ENCODE measurements around the genes FAM151A, TMEM61 and BSND.

GRCh38 chr1:54590144-54590794, 33.1 kb downstream of the FAM151A start:
- PRO-cap, result bidirectional peak, plus-strand start at chr1:54590520, minus-strand start at chr1:54590426

GRCh38 chr1:54623192-54623916, at the start of gene FAM151A:
Gene FAM151A, minus strand, starts transcription at chr1:54623525.
- PRO-cap, result bidirectional peak, plus-strand start at chr1:54623675, minus-strand start at chr1:54623509

- PRO-cap, result no peak
These were observed 22.6 kb downstream of the DHCR24 start for GRCh38 chr1:54864075-54865035.

GRCh38 chr1:54865063-54865463, 21.9 kb downstream of the DHCR24 start:
- PRO-cap, result no peak

- PRO-cap, result bidirectional peak, plus-strand start at chr1:54883984, minus-strand start at chr1:54883895
These were observed 3.0 kb downstream of the DHCR24 start for GRCh38 chr1:54883837-54884522.

DNA sequence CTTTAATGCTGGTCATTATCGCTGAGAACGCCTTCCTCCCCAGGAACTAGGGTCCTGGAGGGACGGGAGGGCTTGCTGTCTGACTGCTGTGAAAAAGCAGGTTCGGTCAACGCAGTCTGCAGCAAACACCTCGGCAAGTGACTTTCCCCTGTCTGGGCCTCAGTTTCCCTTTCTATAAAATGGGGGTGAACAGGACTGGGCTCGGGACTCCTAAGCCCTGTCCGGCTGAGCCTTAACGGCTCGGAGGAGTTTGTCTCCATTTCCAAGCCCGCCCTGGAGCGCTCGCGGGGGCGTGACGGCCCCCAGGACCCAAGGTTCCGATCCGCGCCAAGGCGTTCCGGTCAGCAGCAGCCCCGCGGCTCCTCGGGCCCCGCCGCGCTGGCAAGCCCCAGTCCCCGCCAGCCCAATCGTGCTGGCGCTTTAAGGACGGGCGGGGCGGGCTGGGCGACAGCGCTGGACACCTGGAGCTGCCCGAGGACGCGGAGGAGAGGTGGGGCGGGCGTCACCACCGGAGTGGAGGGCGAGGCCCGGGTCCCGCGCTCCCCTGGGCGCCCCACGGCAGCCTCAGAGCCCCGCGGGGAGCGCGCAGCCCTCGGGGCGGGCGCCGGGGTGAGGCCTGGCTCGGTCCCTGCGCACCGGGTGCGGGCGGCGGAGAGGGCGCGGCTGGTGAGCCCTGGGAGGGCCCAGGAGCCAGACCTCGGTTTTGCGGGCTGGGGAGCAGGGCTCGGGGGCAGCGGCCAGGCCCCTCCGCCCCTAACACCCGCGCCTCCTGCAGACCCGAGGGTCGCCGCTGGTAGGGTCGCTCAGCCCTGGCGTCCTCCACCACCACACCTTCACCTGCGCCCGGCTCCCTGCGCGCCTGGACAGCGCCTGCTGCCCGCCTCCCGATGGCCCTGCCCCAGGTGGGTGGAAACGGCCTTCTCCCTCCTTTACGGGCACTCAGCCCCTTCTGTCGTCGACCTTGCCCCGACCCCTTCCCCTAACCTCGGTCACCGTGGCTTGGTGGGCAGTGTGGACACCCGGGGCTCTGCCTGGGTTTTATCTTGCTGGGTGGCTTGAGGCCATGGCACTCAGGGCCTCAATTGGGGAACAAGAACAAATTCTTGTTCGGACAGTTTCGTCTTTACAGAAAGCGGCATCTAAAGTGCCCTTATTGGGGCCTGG, at the start of gene TMEM61:
TSS of gene TMEM61 (plus strand) at position 450 of the 1,164 bp plus-strand sequence.
- PRO-cap, result no peak

DNA sequence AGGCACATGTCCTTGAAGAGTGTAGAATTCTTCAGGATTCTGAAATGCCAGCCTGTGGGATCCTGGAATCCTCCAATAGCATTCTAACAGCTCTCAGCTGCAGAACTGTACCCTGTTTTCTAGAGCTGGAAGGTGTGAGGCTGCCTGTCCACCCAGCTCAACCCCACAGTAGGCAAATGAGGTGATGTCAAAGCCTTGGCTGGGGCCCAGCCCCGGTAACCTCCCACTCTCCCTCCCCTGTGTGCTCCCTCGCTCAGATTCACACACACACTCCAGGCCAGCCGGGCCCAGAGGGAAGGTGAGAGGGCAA, at the start of gene BSND:
TSS of gene BSND (plus strand) at position 290 of the 310 bp plus-strand sequence.
- PRO-cap, result no peak

- PRO-cap, result no peak
These were observed 3.4 kb upstream of the PCSK9 start for GRCh38 chr1:55035973-55036376.

GRCh38 chr1:55065413-55066287, 26.3 kb downstream of the PCSK9 start:
- PRO-cap, result unidirectional peak, plus-strand start at chr1:55065729

DNA sequence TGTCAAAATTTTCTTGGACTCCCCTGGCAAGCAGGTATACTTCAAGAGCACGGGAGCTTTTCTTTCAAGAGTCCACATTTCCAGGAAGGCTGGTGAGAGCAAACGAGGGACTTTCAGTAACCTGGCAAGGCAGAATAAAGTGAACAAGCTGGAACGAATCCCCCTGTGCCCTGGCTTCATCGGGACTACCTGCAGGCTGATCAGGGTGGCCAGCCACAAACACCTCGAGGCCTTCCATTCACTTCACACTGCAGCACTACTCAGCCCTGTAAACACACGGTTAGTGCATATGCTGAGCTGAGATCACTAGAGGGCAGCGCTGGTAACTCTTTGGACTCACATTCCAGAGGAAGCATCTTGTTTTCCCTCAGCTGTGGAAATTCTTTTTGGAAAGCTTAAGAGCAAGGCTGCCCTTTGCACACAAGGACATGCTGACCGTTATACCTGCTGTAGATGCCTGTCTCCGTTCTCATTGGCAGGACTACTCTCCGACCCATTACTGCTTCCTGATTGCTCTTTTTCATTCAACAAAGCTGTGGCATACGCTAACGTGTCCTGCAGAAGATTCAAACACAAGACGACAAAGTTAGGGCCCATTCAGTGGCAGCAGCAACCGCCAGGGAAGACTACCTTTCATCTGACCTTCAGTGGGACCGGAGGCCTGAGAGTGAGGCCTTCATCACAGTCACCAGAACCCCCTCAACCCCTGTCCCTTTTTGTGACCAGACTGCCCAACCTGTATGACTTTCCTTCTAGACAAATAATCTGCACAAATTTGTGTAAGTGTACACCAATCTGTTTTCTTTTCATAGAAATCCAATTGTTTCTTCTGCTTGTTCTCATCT, 32.2 kb downstream of the PCSK9 start:
- PRO-cap, result no peak

- PRO-cap, result no peak
These were observed 57.6 kb downstream of the PCSK9 start for GRCh38 chr1:55096957-55097271.

DNA sequence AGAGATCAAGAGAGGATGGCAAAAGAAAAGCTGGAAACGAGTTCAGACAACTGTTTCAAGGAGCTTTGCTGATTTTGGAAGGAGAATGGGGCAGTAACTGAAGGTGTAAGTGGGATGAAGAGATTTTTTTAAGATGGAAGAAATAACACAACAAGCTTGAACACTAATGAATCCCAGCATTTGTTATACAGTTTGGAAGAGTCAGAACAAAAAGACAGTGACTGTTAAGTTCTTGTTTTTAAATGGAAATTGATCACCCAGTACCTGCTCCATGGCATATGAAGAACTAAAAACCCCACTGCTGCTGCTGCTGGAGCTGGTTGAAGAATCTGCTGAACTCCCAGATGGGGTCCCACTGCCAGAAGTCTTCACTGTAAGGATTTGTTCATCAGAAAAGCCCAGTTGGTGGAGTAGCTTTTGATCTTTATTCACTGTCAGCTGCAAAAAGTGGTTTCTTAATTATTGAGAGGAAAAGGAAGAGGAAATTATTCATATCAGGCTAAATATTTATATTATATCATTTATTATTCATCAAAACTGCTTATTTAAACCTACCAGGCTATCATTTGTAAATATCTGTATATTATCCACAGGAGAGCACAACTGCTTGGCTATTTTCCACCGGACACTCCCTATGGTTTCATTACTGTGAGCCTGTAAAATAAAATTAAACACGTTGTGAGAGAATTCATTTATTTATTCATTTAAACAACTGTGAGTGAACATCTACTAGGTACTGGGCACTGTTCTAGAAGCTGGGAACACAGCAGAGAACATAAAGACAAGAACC, 77.7 kb downstream of the USP24 start:
- PRO-cap, result no peak

- PRO-cap, result unidirectional peak, plus-strand start at chr1:55815200
These were observed 599.8 kb upstream of the USP24 start for GRCh38 chr1:55814899-55815358.

DNA sequence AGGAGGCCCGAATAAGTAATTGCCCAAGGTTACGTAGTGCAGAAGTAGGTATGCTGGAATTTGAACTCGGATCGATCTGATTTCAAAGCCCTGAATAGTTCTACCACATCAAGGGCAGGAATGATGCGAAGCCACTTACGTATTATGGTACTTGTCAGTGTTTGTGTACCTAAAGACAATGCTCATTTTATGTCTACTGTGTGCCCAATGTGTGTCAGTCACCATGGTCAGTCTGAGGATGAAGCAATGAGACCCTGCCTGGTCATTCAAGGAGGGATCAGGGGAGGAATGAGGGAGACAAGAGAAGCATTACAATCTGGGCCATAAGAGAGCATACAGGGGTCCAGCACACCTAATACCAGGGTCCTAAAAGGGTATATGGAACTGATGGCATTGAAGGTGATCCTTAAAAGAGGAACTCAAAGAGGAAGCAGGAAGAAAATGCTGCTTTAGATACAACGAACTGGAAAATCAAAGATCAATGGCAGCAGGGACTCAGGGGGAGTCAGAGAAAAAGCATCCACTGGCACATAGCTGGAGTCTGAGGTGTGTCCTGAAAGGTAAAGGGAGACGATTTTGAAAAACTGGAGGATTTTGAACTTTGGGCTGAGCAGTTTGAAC, 389.1 kb downstream of the PLPP3 start:
- PRO-cap, result no peak

DNA sequence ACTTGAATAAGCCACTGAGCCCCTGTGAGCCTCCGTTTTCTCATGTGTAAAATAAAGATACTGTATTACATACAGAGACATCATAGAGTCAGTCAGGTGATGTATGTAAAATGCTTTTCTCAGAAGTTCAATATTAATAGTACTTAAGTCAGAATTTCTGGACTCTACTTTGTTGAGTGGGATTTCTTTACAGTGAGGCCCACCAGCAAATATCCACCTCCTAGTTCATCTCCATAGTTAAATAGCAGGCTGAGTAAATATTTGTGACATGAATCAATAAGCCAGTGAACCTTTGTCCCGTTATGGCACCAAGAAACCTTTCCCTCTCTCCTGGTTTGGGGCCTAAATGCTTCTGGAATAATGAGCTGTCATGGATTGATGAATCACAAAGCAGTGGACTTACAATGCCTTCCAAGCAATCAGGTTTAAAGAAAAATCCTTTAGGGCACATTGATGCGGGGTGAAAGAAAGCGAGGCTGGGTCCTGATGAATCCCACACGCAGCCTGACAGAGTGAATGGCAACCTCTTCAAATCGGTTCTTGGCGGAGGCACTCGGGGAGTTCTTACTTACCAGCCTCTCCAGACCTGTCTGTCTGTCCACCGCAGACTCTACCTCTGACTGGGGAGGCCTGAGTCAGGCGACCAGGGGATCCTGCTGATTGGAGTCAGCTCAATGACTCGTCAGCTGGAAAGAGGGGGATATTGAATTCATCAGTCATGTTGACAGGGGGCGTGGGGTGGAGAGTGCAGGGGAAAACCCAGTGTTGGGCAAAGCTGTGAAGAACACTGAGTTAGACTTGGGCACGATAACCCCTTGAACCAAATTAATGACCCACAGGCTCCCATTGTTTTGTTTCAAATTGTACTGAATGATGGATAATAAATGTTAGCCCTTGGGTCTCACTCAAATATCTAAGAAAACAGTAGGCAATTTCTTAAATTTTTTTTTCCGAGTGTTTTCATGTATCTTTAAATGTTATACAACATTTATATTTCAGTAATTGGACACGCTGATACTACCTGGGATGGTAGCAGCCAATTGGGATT, 247.3 kb downstream of the PLPP3 start:
- PRO-cap, result no peak

GRCh38 chr1:56376487-56377249, 202.7 kb downstream of the PLPP3 start:
- PRO-cap, result no peak

DNA sequence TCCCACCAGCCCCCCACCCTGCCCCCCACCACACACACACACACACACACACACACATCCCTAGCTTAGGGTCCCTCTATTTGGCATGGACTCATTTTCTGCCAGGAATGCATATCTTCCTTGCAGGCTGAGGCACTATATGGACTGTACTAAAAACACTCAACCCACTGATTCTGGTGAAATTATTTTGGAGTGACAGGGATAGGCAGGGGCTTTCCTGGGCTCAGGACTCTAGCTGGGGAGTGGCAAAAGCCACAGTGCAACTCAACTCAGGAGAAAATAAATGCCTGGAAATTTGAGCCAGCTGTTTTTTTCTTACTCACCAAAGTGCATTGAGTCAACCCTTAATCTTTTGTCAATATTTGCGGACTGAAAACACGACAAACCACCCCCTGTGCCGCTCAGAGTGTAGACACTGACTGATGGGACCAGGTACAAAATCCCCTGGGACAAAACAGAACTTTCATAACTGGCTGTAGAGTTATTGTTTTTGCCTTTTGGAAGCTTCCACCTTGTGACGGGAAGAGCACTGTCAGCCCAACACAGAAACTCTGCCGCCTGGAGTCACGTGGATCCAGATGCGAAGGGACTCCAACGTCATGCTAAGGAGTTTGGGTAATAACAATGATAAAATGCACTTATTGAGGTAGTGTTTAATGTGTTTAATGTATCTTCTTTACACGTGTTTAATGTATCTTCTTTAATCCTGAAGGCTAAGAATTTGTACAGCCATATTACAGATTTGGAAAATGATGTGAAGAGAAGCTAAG, 164.6 kb downstream of the PLPP3 start:
- PRO-cap, result bidirectional peak, plus-strand start at position 569 of the sequence, minus-strand start at position 284 of the sequence

GRCh38 chr1:56451362-56452036, 127.9 kb downstream of the PLPP3 start:
- PRO-cap, result no peak

DNA sequence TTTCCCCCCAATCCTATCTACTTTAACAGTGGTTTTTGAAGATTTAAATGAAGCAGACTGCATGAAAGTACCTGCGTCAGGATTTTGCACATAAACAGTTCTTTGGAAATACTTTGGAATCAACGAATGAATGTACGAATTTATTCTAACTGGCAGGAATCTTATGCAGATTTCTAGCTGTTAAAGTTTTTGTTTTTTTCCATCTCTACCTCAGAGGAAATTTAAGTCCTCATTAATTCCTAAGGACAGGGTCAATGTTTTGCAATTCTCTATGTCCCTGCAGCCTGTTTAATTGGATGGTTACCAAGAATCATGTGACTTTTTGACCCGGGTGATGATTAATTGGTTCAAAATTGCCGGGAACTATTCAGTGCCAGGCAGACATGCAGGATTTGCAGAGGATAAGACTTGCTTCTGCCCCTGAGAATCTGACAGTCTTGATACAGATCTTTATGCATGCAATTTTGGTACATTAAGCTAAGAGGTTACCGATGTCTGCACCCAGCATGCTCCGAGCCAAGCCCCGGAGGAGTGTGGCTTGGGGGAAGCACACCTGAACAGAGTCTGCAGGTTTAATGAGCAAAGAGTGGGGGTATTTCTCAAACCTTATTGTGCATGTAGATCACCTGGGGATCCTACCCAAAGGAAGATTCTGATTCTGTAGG, 88.0 kb downstream of the PLPP3 start:
- PRO-cap, result unidirectional peak, plus-strand start at position 376 of the sequence

- PRO-cap, result no peak
These were observed 824 bp downstream of the PLPP3 start for GRCh38 chr1:56578518-56578960.